ENCODE measurements around the gene VGLL3.

GRCh38 chr3:73511986-73512484, 112.7 kb downstream of the PDZRN3 start:
- RRBS, 2 experiments = no CpG with 5 or more reads among the region's 8 CpGs

DNA sequence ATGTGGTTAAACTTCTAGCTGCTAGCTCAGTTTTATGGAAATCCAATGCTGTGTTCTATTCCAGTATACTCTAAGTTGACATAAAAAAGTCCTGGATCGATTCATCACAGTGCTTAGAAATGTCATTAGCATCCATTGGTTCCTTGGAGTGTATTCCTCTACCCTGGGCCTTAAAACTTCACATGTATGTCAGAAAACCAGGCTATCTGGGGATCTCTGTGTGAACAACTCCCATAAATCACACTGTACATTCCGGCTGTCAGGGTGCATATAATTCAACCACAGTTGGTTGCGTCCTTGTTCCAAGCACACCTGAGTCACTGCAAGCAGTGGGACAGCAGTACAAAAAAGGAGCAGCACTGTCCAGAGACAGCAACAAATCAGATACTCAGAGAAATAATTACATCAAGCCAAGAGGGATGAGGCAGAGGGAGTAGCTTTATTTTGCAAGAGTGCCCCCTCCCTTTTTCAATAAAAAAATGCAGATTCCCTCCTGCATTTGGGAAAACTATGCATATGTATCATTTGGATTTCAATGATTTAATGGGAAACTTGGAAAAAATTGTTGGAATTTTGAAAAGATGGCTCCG, 52.3 kb downstream of the PDZRN3 start:
- RRBS, 2 experiments = 88 to 91% methylated on average over 1 of the region's 4 CpGs

- RRBS, 2 experiments = no CpG with 5 or more reads among the region's 13 CpGs
Observed at GRCh38 chr3:73622015-73622648, 2.6 kb downstream of the PDZRN3 start.

DNA sequence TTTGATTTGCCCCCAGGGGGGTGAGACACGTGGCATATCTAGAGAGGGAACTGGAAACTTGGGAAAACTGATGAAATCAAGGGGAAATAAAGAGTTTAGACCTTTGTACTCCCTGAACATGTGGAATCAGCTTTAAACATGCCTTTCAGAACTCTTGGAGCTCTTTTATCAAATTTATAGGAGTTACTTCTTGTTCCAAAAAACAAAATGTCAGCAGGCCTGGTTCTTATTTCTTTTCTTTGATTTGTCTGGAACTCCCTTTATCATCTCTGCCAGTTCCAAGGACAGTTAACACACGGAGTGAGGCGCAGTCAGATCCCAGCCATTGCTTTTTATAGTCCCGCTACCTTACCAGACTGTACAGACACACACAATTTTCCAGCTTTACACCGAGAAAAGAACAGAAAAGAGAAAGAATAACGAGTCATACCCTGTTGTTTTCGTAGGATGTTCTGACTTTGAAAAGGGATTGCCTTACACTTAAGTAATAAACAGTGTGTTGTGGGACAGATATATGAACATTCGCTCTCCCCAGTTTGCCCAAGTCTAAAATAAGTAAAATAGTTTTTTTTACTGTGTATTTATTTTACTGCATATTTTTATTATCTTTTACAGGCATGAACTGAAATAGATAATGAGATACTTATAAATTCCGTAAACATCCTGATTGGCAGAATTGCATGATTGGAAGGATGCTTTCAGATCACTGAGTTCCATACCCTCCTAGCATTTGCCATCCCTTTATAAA, 34.2 kb upstream of the PDZRN3 start:
- RRBS, 2 experiments = no CpG with 5 or more reads among the region's 9 CpGs

DNA sequence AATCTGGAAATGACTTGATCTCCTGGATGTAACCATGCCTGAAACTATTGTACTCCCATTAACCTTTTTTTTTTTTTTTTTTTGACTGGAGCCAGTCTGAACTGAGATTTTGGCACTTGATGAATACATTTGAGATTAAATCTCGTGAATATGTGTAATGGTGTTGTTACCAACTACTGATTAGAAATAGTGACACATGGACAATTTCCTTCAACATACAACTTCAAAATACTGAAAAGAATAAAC, 494.0 kb downstream of the CNTN3 start:
- RRBS, 2 experiments = no CpG with 5 or more reads among the region's 1 CpG

- RRBS, 2 experiments = no CpG with 5 or more reads among the region's 9 CpGs
Observed at GRCh38 chr3:75575255-75575533, 88.9 kb upstream of the FRG2C start.

DNA sequence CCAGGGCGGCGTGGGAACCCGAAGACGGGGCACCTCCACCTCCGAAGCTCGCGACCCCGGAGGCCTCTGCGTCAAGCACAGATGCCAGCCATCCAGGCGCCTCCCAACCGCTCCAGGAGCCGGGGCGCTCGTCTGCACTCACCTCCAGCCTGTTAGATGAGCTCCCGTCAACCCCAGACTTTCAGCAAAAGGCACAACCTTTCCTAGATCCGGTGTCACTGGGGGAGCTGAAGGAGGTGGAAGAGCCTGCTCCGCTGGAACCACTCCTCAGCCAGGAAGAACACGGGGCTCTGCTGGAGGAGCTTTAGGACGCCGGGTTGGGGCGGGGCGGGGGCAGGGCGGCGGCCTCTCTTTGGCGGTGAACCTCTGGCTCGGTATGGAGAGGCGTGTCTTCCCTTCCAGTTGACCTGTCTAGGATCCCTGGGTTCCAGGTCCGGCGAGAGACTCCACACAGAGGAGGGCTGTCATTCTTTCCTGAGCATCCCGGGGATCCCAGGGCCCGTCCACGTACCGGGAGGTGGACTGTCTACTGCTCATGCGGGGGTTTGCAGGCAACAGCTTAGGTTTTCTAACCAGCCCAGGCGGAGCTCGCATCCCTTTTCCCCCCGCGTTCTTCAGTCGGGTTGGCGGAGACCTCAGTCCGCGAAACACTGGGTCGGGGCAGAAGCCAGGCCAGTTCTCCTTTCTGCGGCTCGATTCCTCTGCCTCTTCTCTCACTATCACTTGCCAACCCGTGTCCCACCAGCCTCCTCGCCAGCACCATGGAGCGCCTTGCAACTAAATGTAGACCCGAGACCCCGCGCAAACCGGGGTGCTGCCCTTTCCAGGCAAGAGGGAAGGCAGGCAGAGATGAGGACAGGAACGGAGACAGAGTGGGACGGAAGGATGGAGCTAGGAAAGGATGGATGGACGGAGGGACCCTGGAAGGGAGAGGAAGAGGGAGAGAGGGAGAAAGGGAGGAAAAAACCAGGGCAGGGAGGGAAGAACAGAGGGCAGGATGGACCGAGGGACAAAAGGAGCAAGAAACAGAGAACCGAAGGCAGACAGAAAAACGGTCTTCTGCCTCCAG, 6.1 kb downstream of the FRG2C start:
- RRBS, 2 experiments = 38 to 39% methylated on average over 5 to 11 of the region's 58 CpGs

DNA sequence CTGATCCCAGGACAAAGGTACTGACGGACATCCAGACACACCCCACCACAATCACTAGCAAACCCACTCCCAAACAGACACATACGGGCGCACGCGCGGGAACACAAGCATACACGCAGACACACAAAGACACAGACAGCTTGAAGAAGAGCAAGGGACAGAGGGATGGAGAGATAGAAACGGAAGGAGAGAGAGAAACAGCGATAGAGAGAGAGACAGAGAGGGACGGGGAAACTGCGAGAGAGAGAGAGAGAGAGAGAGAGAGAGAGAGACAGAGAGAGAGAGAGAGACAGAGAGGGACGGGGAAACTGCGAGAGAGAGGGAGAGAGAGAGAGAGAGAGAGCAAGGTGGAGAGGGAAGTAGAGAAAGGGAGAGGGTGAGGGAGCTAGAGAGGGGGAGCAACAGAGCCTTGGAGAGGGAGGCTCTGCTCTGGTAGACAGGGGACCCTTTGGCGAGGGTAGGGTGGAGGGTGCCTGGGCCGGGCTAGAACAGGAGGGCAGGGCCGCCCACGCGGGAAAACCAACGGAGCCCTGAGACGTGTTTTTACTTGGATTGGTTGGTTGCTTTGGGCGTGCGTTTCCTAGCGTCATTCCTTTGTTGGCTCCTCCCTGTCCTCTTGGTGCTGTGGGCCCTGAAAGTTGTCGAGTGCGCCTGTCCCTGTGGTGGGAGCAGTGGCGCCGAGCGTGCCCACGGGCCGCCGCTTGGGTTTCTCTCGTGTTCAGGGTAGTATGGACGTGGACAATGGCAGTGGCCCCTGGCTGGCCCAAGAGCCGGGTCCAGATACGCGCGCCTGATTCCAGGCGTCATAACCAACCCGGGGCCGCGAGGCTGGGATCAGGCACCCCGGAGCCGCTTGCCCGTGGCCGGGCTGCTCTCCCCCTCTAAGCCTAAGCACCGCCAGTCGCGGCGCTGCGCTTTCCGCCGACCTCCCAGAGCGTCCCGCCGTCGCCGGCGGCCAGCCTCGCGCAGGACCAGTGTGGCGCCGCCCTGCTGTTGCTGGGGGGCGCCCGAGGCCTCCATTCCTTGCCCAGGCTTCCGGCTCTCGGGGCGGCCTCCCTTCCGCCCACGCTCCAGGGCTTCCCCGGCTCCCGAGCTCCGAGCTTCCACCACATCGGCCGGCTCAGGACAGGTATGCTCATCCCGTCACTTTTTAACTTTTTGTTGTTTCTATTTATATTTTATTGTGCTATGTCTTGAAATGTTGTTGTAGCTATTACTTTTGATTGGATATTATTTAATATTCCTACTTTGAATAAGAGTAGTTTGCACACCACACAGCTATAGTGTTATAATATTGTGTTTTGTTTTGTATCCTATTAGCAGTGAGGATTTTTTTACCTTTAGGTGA, 8.0 kb downstream of the FRG2C start:
- RRBS, 2 experiments = 23 to 26% methylated on average over 14 of the region's 75 CpGs

DNA sequence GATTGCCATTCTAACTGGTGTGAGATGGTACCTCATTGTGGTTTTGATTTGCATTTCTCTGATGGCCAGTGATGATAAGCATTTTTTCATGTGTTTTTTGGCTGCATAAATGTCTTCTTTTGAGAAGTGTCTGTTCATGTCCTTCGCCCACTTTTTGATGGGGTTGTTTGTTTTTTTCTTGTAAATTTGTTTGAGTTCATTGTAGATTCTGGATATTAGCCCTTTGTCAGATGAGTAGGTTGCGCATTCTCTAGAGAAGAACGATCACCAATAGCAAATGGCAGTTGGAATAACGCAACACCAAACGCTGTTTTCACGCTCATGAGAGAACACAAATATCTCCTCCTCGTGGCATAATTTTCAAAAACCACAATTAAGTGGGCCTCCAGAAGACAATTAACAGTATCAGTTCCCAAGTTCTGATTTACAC, 859.9 kb upstream of the ROBO1 start:
- RRBS, 2 experiments = no CpG with 5 or more reads among the region's 7 CpGs

DNA sequence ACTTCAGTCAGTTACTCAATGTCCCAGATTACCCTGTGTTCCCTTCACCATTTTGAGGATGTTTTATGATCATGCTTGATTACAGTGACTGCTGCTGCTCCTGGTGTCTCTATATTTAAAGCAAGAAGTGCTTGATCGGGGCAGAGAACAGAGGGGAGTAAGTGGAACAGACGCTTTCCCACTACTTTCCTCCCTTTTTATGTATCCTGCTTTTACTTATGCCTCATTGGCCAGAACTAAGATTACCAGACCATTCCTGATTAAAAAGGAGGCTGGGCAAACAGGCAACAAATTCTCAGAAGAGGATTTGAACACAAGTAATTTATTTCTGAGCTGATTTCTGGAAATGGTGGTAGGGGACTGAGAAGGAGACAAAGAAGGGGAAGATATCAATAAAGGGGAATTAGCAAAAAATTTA, 612.1 kb downstream of the VGLL3 start:
- RRBS, 2 experiments = no CpG with 5 or more reads among the region's 2 CpGs

DNA sequence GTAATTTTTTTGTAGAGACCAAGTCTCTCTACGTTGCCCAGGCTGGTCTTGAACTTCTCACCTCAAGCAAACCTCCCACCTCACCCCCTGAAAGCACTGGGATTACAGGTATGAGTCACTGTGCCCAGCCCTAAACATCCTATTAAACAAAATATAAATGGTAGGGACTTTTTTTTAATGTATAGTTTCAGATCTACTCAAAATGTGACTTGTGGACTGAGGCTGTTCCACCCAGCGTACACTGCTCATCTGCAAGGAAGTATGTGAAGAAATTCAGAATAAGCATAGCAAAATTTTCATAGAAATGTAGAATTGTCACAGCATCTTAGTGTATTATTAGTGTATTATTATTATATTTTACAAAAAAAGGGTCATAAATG, 522.5 kb downstream of the VGLL3 start:
- RRBS, 2 experiments = no CpG with 5 or more reads among the region's 2 CpGs

- RRBS, 2 experiments = under 1 to 2% methylated on average over 24 to 25 of the region's 73 CpGs
Observed at GRCh38 chr3:86990798-86991628, at the start of gene VGLL3. Gene VGLL3 (minus strand): TSS chr3:86991149.

DNA sequence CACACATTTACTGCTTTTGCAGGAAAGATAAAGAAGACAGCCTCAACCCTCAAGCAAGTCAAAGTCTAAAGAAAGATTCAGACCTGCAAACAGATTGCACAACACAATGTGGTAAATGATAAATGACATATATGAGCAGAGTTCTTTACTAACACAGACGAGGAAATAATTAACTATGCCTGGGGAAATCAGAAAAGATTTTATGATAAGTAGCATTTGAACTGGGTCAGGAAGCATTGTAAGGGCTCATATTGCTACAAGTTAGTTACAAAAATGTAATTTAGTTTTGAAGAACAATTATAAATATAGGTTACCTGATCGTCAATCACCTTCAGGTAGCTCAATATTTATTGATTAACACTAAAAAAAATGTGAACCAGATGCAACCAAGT, 20.8 kb upstream of the CHMP2B start:
- RRBS, 2 experiments = no CpG with 5 or more reads among the region's 2 CpGs

- RRBS, 2 experiments = 2% methylated on average over 3 of the region's 10 CpGs
Observed at GRCh38 chr3:88059941-88060176, 804 bp downstream of the ZNF654 start.

DNA sequence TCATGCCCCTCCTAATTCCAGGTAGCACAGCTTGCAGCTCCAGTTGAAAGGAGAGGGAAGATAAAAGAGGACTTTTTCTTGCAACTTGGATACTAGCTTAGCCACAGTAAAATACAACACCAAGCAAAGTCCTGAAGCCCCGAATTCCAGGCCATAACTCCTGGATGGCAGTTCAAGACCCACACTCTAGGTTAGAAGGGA, 332.7 kb upstream of the EPHA3 start:
- RRBS, 2 experiments = no CpG with 5 or more reads among the region's 1 CpG

GRCh38 chr3:93900737-93900957, 73.0 kb downstream of the PROS1 start:
- RRBS, 2 experiments = no CpG with 5 or more reads among the region's 1 CpG

GRCh38 chr3:93941539-93942365, 31.9 kb downstream of the PROS1 start:
- RRBS, 2 experiments = no CpG with 5 or more reads among the region's 10 CpGs

- RRBS, 2 experiments = no CpG with 5 or more reads among the region's 14 CpGs
Observed at GRCh38 chr3:93979588-93980056, 333 bp upstream of the ARL13B start.

DNA sequence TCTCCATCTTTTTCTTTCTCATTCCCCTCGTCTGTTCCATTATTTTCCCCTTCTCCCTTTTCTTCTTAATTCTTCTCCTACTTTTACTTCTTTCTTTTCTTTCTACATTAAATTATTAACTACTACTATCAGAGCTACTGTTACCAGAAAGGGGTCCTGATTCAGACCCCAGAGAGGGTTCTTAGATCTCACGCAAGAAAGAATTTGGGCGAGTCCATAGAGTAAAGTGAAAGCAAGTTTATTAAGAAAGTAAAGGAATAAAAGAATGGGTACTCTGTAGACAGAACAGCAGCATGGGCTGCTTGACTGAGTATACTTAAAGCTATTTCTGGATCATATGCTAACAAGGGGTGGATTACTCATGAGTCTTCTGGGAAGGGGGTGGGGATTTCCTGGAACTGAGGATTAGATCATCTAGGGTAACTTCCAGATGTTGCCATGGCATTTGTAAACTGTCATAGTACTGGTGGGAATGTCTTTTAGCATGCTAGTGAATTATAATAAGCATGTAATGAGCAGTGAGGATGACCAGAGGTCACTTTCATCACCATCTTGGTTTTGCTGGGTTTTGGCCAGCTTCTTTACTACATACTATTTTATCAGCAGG, 891.0 kb upstream of the EPHA6 start:
- RRBS, 2 experiments = no CpG with 5 or more reads among the region's 3 CpGs

DNA sequence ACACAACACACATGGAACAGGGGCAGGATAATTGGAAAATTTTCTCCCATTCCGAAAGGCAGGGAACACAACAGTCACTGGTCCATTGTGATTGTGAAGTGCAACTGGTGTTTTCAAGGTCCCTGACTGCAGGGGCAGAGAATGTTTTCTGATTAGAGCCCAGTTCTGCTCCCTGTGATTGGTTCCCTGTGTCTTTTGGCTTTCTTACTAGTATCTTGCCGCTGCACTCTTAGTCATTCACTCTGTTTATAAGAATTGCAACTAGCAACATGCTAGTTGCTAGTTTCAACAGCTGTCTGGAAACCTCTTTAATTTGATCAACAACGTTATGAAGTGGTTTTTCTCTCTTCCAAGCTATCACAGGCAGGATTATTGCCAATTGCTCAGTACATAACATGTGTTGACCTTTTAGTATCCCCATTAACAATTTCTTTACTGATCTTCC, 177.5 kb downstream of the EPHA6 start:
- RRBS, 2 experiments = no CpG with 5 or more reads among the region's 3 CpGs

All from bronchial epithelial cell (primary cell).